ENCODE measurements around the genes RAB5B, PA2G4 and PRIM1.

DNA sequence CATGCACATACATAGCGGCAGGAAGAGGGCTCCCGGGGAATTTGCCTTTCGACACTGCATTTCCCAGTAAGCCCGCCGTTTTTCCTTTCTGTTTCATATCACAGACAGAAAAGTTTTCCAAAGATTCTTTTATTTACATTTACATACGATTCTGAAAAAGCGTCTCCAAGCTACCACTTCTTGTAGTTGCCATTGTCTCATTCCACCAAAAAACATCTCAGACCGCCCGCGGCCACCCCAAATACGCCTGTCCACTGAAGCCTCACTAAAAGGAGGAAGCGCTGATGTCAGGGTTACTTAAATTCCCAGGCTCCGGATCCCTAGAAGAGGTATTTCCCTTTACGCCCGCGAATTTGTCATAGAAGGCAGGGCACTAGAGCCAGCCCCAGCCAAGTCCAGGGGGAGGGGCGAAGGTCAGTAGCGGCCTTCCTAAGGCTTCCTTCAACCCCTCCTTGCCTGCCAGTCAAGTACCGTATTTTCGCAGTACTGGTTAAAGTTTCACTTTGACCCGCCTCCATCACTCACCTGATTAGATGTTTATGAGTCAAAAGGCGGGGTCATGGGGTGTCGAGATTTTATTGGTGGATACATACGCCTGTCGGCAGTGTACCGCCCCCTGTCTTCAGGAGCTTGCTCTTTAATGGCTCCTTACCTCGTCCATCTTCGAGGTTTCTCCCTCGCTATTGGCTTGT lies 533 bp upstream of the RAB5B start:
- PRO-cap: unidirectional peak, minus-strand start at position 267 of the sequence; unidirectional peak, minus-strand start at position 465 of the sequence

- PRO-cap: unidirectional peak, plus-strand start at chr12:55974104
Measured at GRCh38 chr12:55973891-55974750, at the start of gene RAB5B. Gene RAB5B (plus strand): TSS chr12:55974078.

DNA sequence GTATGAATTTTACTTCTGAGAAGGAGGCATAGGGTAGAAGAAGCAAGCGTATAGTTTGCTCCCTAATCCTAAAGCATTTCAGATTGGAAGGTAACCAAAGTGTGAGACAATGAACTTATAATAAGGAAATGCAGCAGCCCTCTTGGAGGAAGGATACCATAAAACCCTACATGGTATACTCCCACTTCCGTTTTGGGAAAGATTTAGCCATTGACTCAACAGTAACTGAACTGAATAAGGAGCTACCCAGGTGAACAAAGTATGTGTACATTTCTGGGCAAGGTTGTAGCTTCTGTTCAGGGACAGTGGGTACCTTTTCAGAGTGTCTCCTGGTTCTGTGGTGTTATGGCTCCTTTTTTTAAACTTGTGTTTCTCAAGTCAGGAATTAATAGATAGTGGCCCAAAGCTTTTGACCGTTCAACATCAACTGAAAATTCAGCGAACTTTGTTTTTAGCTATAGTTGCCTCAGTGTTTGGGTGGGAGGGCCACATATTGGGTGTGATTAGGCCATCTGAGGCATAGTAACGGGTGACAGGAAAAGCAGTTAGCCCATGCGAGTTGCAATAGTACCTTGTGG lies 3.8 kb downstream of the RAB5B start:
- PRO-cap: no peak

- PRO-cap: no peak
Measured at GRCh38 chr12:56041466-56041698, 336 bp upstream of the RPS26 start.

DNA sequence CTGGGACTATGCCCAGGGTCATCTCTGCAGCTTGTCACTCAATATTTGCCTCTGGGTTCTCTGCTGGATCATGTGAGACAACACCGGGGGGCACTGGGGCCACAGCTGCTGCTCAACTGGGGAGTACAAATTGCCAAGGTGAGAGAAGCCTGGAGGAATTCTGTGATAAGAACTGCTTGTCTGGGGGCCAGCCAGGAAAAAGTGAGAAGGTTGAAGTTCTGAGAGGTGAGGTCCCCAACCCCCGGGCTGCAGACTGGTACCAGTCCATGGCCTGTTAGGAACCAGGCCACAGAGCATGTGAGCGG lies 7.3 kb upstream of the PA2G4 start:
- PRO-cap: no peak

GRCh38 chr12:56104241-56104853 lies at the start of gene PA2G4:
Gene PA2G4 (plus strand): TSS chr12:56104559.
- PRO-cap: bidirectional peak, plus-strand start at chr12:56104559, minus-strand start at chr12:56104203

DNA sequence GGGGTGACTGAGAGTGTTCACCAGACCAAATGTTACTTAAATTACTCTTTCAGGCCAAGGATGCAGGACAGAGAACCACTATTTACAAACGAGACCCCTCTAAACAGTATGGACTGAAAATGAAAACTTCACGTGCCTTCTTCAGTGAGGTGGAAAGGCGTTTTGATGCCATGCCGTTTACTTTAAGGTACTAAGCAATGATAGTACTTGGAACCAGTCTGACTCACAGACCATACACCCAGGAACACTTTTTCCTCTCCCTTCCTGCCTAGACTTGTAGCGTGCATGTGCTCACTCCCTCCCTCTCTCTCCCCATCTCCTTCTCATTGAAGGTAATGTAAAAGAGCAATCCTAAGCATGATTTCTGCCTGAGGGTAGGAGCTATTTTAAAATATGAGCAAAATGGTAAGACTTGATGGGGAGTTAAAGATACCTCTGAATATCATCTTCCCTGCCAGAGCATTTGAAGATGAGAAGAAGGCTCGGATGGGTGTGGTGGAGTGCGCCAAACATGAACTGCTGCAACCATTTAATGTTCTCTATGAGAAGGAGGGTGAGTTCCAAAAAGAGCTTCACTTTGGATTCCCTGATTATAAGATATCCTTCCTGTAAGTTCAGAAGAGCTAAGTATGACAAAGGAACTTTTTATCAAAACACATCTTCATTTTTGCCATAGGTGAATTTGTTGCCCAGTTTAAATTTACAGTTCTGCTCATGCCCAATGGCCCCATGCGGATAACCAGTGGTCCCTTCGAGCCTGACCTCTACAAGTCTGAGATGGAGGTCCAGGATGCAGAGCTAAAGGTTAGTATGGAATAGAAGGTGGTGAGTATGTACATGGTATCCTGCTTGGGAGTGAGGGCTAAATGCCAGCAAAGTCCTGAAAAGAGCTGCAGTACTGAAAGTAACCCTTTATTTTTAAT lies 5.7 kb upstream of the RPL41 start:
- PRO-cap: no peak

- PRO-cap: no peak
Measured at GRCh38 chr12:56126668-56127378, 1.2 kb upstream of the ESYT1 start.

GRCh38 chr12:56146428-56147399 lies 5.7 kb upstream of the MYL6B start:
- PRO-cap: no peak

DNA sequence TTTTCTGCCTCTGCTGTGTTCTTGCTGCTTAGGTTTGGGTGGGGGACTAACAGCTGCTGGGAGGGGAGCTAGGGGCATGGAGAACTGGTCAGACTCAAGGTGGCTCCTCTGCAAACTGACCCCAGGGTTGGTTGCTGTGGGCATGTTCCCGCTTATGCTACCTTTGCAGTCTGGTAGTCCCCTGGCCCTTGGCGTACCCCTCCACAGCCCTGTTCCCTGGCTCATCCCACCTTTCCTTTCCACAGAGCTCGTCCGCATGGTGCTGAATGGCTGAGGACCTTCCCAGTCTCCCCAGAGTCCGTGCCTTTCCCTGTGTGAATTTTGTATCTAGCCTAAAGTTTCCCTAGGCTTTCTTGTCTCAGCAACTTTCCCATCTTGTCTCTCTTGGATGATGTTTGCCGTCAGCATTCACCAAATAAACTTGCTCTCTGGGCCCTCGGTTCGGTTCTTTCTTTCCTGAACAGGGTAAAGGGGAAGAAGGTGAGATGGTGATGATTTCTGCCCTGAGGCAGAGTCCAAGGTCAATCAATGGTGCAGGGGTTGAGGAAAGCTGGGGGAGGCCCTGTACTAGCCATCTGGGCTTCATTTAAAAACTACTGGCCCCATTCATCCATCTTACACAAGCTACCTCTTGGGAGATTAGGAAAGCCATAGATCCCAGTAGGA lies 3.1 kb downstream of the MYL6 start:
- PRO-cap: no peak

DNA sequence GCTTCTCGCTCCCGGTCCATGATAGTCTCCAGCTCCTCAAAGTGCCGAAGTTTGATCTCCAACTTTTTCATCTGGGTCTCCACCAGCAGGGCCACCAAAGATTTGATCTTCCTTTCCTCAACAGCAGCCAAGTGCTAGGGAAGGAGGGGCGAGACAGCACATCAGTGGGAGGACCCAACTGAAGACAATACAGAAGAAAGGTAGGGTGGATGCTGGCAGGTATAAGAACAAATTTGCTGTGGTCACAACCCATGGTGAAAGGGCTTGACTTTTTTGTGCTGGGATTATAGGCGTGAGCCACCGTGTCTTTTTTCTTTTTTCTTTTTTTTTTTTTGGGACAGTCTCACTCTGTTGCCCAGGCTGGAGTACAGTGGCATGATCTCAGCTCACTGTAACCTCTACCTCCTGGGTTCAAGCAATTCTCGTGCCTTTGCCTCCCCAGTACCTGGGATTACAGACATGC lies 9.9 kb downstream of the MYL6 start:
- PRO-cap: no peak

DNA sequence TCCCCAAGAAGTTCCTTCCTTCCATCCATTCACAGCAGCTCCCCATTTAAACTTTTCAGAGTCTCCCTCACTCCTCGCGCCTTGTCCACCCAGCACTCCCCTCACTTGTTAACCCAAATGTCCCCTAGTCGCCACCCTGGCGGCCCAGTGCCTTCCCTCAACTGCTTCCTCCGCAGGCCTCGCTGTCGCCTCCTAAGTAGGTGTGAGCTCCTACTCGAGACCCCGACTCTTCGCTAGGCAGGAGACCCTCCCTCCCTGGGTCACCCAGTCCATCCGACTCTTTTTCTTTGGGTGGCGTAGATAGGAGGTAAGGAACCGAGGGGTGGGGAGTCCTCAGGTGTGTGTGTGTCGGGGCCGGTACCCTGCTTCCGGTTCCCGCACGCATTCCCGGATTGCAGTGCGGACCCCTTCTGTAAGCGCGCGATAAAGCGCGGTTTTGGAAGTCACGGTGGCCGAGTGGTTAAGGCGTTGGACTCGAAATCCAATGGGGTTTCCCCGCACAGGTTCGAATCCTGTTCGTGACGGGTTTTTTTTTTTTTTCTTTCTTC lies 713 bp upstream of the SMARCC2 start:
- PRO-cap: unidirectional peak, minus-strand start at position 374 of the sequence

DNA sequence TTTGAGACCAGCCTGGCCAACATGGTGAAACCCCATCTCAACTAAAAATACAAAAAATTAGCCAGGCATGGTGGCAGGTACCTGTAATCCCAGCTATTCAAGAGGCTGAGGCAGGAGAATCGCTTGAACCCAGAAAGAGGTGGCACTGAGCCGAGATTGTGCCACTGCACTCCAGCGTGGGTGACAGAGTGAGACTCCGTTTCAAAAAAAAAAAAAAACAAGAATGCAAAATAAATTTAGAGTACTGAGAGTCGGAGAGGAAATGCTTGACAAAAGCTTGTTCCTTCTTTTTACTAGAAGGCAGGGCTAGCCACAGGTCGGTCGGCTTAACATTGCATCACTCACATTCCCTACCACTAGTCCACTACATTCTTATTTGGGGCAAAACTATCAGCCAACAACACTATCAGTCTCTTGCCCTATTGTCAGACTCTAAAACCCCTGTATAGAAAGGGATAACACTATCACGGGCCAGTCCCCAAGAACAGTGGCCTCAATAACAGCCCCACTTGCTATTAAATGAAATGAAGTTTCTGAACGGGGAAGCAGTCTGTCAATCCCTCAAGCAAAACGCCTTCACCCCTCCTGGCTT lies 1.1 kb downstream of the RNF41 start:
- PRO-cap: no peak

DNA sequence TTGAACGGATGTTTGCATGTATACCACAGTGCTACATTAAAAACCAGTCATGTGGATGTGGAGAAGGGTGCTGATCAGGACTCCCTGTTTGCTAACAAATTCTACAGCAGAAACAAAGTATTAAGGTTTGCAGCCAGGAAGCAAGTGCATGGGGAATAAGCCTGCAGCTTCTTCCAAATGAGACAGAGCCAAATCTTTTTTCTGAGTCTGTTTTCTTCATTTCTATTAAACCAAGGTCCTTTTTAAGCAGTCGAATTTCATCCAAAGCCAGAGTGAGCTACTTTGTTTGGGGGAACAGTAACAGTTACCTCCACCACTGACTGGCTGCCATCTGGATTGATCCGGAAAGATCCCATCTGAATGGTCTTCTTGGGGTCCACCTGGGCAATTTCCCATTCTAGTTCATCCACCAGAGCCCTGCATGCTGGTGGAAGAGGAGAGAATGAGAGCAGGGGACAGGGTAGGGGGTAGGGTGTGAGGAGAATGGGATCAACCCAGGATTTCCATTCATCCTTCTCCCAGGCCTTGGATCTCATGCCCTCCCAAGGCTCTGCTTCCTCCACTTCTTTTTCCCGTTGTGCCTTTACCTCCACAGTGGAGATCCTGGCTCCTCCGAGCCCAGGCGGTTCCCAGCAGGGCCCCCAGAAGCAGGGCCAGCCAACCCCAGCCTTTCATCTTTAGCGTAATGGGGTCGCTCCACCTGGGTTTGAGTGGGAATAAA lies 1.1 kb downstream of the CNPY2 start:
- PRO-cap: no peak

- PRO-cap: unidirectional peak, minus-strand start at chr12:56526791
Measured at GRCh38 chr12:56526659-56527200, 5.1 kb downstream of the RBMS2 start.

- PRO-cap: no peak
Measured at GRCh38 chr12:56660965-56661279, 15.1 kb upstream of the ATP5F1B start.

- PRO-cap: no peak
Measured at GRCh38 chr12:56714577-56714925, 10.5 kb downstream of the NACA start.

DNA sequence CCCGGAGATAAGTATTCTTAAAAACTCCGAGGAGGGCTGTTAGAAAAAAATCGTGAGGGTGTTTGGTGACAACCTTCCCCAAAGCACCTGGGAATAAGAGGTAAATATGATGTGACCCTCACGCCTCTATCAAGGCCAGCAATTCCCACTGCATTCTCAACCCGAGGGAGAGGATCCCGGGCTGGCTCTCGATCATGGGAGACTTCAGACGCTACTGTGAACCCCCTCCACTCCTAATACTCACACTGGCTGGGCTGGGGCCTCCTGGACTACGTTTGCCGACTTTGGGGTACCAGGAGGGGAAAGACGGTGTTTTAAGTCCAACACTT lies 553 bp downstream of the NACA start:
- PRO-cap: no peak

- PRO-cap: bidirectional peak, plus-strand start at chr12:56752453, minus-strand start at chr12:56752374
Measured at GRCh38 chr12:56751725-56752628, at the start of gene PRIM1. Gene PRIM1 (minus strand): TSS chr12:56752323.

DNA sequence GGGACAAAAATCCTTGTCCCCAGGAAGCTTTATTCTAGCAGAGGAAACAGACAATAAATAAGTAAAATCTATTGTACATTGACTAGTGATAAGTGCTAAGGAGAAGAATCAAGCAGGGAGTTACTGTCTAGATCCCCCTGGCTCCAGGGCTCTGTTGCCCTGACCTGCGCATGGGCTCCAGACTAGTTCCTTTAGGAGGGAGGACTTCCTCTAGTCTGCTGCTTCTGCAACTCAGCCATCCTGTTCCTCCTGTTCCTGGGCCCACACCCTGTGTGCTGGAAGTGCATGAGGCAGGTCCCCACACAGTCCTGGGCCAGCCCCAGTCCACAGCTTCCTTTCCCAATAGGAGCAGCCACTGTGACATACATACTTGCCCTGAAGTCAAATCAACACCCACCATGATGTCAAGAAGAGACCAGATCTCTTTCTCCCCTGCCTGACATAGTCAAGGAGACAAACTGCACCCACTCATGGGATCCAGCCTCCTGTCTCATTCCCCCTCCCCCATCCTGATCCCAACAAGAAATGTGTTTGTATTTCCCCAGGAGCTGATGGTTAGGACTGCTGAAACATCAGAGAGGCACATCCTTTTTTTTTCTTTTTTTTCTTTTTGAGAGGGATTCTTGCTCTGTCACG lies 1.3 kb downstream of the SDR9C7 start:
- PRO-cap: no peak